Keratinocyte (primary cell): ENCODE measurements around the genes BSND, PLPP3 and FYB2.

DNA sequence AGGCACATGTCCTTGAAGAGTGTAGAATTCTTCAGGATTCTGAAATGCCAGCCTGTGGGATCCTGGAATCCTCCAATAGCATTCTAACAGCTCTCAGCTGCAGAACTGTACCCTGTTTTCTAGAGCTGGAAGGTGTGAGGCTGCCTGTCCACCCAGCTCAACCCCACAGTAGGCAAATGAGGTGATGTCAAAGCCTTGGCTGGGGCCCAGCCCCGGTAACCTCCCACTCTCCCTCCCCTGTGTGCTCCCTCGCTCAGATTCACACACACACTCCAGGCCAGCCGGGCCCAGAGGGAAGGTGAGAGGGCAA, at the start of gene BSND:
Gene BSND, plus strand, starts transcription at position 290 of the 310 bp plus-strand sequence.
CAGE:
- cytosol, long polyA minus RNA = no peak
- cytosol, long polyA plus RNA = no peak
- long polyA plus RNA = no peak
- nucleus, long polyA minus RNA = no peak
- nucleus, long polyA plus RNA = no peak

GRCh38 chr1:55039995-55040515, 707 bp downstream of the PCSK9 start:
CAGE:
- cytosol, long polyA minus RNA = no peak
- cytosol, long polyA plus RNA = no peak
- long polyA plus RNA = no peak
- nucleus, long polyA minus RNA = no peak
- nucleus, long polyA plus RNA = no peak

CAGE:
- cytosol, long polyA minus RNA = no peak
- cytosol, long polyA plus RNA = no peak
- long polyA plus RNA = no peak
- nucleus, long polyA minus RNA = start-site peak on the minus strand at chr1:55194629-55194705, 5 reads
- nucleus, long polyA plus RNA = no peak
These were observed 20.5 kb downstream of the USP24 start for GRCh38 chr1:55194427-55195307.

CAGE:
- cytosol, long polyA minus RNA = no peak
- cytosol, long polyA plus RNA = no peak
- long polyA plus RNA = no peak
- nucleus, long polyA minus RNA = no peak
- nucleus, long polyA plus RNA = no peak
These were observed 533 bp downstream of the USP24 start for GRCh38 chr1:55214455-55215206.

DNA sequence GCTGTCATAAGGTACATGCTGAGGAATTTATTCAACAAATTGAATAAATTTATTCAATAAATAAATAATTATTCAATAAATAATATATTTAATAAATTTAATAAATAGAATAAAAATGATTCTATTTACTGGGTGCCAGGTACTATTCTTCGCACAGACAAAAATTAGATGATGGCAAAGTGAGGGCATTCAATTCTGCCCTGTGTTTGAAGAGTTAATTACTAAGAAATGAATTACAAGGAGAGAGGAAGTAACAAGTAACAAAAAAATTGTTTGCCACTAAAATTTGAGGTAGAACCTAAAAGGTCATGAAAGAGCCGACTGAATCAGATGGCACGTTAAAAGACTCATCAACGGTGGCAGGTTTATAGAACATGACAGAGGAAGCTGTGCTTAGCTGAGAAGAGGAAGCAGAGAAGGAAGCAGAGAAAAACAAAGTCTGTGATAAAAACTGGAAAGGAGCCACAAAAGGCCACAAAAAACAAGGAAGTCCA, 2.2 kb upstream of the USP24 start:
CAGE:
- cytosol, long polyA minus RNA = no peak
- cytosol, long polyA plus RNA = no peak
- long polyA plus RNA = no peak
- nucleus, long polyA minus RNA = no peak
- nucleus, long polyA plus RNA = no peak

DNA sequence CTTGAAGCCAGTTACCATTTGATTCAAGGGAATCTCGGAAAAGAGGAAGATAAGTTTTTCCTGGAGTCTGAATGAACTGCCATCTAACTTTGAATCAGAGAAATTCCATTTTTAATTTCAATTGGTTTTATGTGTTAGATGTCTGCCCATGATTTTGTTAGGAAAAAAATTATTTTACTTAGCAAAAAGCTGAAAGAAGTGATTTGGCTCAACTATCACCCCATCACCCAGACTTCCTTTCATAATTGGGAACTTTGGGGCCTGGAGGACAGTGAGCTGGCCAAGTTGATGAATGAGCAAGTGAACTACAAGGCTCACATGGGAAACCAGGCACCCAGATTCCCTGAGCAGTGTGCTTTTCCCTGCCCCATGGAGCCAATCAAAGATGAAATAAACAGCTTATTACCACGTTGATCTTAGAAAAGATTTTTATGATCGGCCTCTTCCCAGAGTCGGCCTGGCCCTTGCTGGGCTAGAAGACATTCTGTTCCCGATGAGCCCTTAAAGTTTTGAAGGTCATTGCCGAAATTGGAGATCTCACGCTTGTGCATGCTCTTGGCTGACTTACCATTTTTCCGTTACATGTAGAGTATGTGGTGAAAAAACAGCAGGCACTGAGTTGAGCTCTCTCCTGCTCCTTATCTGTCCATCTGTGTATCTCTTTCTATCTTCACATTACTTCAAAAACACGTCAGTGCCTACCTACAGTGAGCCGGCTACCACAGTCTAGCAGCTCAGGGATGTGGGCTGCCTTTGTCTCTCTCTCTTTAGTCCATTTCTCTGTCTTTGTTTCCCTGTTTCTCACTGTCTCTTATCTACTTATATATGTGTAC, 248.6 kb upstream of the USP24 start:
CAGE:
- cytosol, long polyA minus RNA = no peak
- cytosol, long polyA plus RNA = no peak
- long polyA plus RNA = no peak
- nucleus, long polyA minus RNA = no peak
- nucleus, long polyA plus RNA = no peak

GRCh38 chr1:56379683-56380218, 199.6 kb downstream of the PLPP3 start:
CAGE:
- cytosol, long polyA minus RNA = no peak
- cytosol, long polyA plus RNA = no peak
- long polyA plus RNA = no peak
- nucleus, long polyA minus RNA = no peak
- nucleus, long polyA plus RNA = no peak

DNA sequence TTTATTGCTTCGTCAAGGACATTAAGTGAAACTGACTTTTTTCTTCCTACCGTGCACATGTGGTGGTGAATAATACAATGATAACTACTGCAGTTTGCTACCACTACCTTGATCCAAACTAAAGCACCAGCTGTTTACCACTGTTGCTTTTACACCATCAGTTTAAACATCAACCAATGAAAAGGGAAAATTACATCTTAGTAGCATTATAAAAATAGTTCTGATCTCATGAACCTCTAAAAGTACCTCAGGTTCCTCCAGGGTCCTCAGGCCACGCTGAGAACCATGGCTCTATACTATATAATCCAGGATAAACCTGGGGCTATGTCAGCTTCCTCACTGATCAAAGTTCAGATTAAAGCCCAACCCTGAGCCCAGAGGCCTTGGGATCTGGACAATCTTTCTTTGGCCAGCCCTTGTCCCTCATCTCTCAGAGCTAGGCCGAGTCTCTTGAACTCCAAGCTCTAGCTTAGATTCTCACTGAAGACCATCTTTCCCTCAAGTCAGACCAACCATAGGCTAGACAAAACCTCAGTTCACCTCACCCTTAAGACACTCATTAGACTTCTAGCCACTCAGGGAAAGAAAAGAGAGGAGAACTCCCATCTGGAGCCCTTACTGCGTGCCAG, 168.4 kb downstream of the PLPP3 start:
CAGE:
- cytosol, long polyA minus RNA = no peak
- cytosol, long polyA plus RNA = no peak
- long polyA plus RNA = no peak
- nucleus, long polyA minus RNA = no peak
- nucleus, long polyA plus RNA = no peak

DNA sequence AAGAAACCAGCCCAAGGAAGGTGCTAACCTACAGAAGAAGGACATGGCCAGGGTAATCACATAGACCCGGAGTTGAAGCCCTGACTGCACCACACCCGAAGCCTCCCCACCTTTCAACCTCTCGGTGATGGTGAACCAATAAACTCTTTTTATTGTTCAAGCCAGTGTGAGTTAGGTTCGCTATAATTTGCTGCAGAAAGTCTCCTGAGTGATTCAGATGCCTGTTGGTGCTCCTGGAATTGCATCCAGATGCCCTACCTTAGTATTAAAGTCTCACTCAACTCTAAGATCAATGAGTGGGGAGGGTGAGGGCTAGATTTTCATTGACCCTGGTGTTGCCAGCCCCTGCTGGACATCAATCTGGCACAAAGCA, 163.6 kb downstream of the PLPP3 start:
CAGE:
- cytosol, long polyA minus RNA = no peak
- cytosol, long polyA plus RNA = no peak
- long polyA plus RNA = no peak
- nucleus, long polyA minus RNA = no peak
- nucleus, long polyA plus RNA = no peak

DNA sequence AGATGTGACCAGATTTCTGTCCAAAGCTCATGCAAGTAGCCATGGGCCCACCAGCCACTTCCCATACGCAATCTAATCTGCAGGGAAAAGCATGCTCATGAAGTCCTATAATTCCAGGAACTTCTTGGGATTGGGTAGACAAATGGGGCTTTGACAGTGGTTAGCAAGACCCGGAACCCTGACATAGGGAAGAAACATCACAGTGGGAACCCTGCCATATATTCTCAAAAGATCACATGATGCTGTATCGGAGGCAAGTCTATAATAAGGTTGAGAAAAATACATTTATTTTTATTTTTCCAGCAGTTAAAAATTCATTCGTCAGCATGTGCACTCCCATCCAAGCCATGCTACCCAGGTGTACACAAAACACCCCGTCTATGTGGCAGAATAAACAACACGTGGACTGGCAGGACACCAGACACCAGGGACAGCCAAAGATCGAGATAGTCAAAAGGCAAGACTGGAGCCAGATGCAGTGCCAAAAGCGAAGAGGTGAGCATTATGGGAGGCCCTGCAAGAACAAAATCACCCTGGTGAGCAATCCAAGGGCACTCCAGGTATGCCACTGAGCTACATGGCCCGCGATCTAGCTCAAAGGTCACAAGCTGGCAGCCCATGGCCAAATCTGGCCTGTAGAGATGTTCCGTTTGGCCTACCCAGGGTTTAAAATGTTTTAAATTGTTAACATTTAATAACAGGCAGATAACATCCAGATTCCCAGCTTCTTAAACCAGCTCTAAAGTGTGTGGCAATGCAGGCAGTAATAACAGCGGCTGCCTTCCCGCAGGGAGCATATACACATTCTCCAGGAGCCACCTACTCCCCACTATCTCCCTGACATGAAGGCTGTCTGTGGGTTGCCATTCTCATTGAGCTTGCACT, 33.7 kb downstream of the PLPP3 start:
CAGE:
- cytosol, long polyA minus RNA = no peak
- cytosol, long polyA plus RNA = no peak
- long polyA plus RNA = no peak
- nucleus, long polyA minus RNA = no peak
- nucleus, long polyA plus RNA = no peak

CAGE:
- cytosol, long polyA minus RNA = start-site peak on the minus strand at chr1:56579403-56579407, 20 reads
- cytosol, long polyA plus RNA = no peak
- long polyA plus RNA = start-site peak on the minus strand at chr1:56579380-56579458, 24 and 14 reads in 2 replicates
- nucleus, long polyA minus RNA = start-site peak on the minus strand at chr1:56579406-56579412, 70 reads
- nucleus, long polyA plus RNA = no peak
These were observed at the start of gene PLPP3 for GRCh38 chr1:56578961-56579728. Gene PLPP3, minus strand, starts transcription at chr1:56579563.

DNA sequence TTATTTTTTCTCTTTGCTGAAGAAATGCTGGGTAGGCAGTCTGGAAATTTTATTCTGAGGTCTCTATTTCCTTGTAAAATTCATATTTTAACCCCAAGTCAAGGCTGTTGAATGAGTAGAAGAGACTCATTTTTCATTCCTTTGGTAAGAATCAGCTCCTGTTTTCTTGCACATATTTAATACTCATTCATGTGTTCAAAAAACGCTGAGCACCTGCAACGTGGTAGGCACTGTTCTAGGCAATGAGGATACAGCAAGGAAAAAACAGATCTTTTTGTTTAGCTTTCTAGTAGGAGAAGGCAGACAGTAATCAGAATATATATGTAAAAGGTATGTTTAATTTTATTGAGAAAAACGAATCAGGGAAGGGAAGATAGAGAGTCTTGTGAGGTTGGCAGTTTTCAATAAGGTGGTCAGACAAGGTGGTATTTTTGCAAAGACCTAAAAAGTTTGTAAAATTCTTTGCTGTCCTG, 1.6 kb downstream of the PRKAA2 start:
CAGE:
- cytosol, long polyA minus RNA = no peak
- cytosol, long polyA plus RNA = no peak
- long polyA plus RNA = no peak
- nucleus, long polyA minus RNA = no peak
- nucleus, long polyA plus RNA = no peak

DNA sequence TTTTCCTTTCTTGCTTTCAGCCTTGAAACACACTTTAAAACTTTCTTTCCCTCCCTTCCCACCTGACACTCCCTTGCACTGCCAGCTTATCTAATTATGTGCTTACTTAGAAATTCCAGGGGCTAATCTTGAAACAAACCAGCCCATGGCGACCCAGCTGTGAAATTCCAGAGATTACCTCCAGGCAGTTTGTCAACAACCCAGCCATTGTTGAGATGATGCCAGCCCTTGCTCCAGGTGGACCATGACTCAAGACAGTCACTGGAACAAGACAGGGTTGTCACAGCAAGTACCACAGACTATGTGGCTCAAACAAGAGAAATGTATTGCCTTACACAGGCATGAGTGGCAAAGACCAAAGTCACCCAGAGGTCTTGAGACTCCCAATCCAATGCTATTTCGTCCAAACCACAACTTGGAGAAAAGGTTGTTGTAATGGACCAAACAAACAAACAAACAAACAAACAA, 7.9 kb downstream of the FYB2 start:
CAGE:
- cytosol, long polyA minus RNA = no peak
- cytosol, long polyA plus RNA = no peak
- long polyA plus RNA = no peak
- nucleus, long polyA minus RNA = no peak
- nucleus, long polyA plus RNA = no peak

DNA sequence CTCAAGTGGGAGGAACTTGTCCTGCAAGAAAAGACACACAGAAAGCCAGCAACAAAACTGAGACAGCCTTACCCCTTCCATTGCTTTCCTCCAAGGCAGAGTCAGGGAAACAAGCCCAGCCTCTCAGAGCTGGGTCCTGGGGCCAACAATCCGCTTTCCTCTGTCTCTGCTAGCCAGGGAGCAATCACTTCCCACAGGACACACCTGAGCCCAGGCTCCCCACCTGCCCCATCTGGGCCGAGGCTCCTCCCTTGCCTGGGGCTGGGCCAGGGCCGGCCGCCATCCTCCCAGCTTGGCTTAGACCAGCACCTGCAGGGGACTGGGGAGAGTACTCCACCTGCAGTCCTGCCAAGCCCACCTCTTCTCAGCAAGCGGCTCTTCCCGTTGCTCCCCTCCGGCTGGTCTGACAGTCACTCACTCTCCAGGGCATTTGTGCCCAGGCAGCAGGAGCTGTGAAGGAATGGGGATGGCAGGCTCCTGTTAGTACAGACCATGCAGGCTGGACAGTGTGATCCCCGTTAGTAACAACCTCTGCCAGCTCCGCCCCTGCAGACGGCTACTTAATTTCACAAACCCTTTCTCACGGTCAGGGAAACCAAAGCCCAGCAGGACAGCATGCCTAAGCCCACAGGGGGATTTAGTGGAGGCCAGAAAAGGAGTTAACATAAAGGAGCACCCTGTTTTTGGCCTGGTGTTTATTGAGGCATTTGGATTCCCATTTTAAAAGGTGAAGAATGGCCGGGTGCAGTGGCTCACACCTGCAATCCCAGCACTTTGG, at the start of gene FYB2:
Gene FYB2, minus strand, starts transcription at position 195 of the 778 bp plus-strand sequence.
CAGE:
- cytosol, long polyA minus RNA = no peak
- cytosol, long polyA plus RNA = no peak
- long polyA plus RNA = no peak
- nucleus, long polyA minus RNA = no peak
- nucleus, long polyA plus RNA = no peak

GRCh38 chr1:56915908-56916450, 49.8 kb downstream of the C8B start:
CAGE:
- cytosol, long polyA minus RNA = no peak
- cytosol, long polyA plus RNA = no peak
- long polyA plus RNA = no peak
- nucleus, long polyA minus RNA = no peak
- nucleus, long polyA plus RNA = no peak

CAGE:
- cytosol, long polyA minus RNA = no peak
- cytosol, long polyA plus RNA = no peak
- long polyA plus RNA = no peak
- nucleus, long polyA minus RNA = no peak
- nucleus, long polyA plus RNA = no peak
These were observed 68.9 kb upstream of the C8B start for GRCh38 chr1:57034765-57035090.

DNA sequence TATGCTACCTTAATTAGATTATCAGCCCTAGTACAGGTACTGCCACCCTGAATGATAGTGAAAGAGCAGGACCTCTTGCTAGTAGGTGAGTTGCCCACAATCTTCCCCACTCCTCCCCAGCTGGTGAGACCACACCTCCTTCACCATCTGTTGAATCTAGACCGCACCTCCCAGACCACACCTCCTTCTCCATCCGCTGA, 116.6 kb downstream of the DAB1 start:
CAGE:
- cytosol, long polyA minus RNA = no peak
- cytosol, long polyA plus RNA = no peak
- long polyA plus RNA = no peak
- nucleus, long polyA minus RNA = no peak
- nucleus, long polyA plus RNA = no peak

GRCh38 chr1:57309549-57310142, 114.2 kb downstream of the DAB1 start:
CAGE:
- cytosol, long polyA minus RNA = no peak
- cytosol, long polyA plus RNA = no peak
- long polyA plus RNA = no peak
- nucleus, long polyA minus RNA = no peak
- nucleus, long polyA plus RNA = no peak

DNA sequence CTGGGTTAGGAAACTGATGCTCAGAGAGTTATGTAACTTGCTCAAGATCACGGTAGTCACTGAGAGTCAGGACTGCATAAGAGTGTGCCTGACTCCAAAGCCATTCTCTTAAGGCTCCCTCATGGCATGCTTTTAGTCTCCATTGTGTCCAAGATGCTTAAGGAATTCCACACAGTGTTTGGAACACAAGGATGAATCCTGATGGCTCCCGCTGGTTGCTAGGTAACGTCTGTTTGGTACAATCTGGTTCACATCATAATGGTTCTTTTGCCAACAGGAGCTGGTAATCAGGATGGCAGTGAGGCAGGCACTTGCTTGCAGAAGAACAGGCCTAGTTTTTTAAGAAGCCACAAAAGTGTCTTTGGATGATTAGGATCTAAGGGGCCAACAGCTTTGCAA, 436.5 kb upstream of the DAB1 start:
CAGE:
- cytosol, long polyA minus RNA = no peak
- cytosol, long polyA plus RNA = no peak
- long polyA plus RNA = no peak
- nucleus, long polyA minus RNA = no peak
- nucleus, long polyA plus RNA = no peak

GRCh38 chr1:58249417-58250029, 297.0 kb downstream of the OMA1 start:
CAGE:
- cytosol, long polyA minus RNA = no peak
- cytosol, long polyA plus RNA = no peak
- long polyA plus RNA = no peak
- nucleus, long polyA minus RNA = no peak
- nucleus, long polyA plus RNA = no peak